Heart left ventricle (tissue), 7 donors: ENCODE measurements around the gene ZNF655.

DNA sequence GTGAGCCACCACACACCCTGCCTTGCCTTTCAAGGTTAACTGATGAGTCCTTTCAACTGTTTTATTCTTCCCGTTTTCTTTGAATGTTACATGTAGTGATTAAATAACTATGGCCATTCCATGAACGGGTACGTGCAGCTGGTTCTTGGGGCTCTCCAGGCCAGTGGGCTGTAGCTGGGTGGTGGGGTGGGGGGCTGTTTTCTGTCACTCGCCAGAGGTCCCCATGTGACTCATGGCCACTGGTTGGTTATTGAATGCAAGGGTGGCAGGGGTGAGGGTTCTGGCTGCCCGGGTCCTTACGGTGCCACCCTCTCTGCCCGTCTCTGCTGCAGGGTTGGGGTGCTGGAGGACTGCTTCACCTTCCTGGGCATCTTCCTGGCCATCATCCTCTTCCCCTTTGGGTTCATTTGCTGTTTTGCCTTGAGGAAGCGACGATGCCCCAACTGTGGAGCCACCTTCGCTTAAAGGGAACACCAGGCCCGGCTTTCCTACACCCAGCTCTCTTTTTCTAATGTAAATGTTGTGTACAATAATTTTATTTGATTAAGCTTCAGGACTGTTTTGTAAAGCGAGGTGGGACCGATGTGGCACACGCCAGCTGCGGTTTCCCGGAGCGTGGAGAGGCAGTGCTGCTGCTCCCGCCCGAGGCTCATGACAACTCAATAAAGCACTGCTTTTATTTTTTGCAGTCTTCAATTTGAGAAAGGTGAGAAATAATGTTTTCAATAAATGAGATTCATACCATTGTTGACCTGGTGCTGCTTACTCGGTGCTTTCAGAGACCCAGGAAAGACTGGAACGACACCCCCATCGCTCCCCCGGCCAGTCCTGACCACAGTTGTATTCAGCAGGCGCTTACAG is 9.5 kb downstream of the BRI3 start:
- PRO-cap, 6 experiments = no peak in any of the 6 experiments
- RAMPAGE, long total RNA, 2 experiments = start-site peak on the plus strand in 1 of 2 experiments, centred at position 361 of the sequence, 9 reads per replicate
- RRBS = no CpG with 5 or more reads among the region's 24 CpGs

DNA sequence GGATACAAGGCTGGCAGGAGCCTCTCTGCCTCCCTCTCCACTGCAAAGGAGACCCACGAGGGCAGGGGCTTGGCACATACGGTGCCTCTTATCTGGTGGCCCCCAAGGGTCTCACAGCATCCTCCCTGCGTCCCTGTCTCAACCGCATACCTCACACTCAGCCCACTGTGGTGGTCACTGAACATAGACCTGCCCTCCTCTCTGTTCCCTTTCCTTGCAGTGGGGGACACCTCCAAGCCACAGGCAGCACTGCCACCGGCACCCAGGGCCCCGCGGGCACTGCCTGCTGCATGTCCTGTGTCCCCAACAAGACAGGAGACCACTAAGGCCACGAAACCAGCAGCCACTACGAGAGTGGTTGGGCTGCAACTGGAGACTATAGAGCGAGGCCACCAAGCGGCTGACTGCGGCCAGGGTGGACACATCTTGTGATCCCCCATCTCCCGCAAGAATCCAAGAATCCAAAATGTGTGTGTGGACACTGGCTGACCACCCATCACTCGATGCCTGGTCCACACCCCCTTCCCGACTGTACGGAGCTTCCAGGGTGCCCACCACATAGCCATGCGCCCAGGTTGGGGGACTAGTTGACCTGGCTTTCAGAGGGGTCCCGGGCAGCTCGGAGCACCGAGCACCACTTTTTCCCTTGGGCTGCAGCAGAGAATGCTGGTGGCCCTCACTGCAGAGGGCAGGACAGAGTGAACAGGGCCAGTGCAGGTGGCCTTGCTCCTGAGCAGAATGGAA is 15.4 kb downstream of the BRI3 start:
- PRO-cap, 6 experiments = no peak in any of the 6 experiments
- RAMPAGE, long total RNA, 2 experiments = no peak in any of the 2 experiments
- RRBS = no CpG with 5 or more reads among the region's 20 CpGs

DNA sequence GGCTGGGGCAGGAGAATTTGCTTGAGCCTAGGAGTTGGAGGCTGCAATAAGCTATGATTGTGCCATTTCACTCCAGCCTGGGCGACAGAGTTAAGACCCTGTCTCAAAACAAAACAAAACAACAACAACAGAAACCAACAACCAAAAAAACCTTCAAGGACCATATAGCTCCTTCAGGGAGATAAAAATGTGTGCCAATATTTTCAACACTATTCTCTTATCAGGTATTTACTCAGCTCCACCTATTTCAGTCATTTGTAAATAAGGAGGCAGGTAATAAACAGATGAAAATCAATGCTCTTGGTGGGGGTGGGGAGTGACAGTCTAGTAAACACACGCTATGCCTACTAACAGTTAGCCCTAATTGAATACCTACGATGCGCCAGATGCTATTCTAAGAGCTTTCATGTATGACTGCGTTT is 13.1 kb downstream of the BAIAP2L1 start:
- PRO-cap, 6 experiments = no peak in any of the 6 experiments
- RAMPAGE, long total RNA, 2 experiments = no peak in any of the 2 experiments
- RRBS = no CpG with 5 or more reads among the region's 5 CpGs

- PRO-cap, 6 experiments = no peak in any of the 6 experiments
- RAMPAGE, long total RNA, 2 experiments = no peak in any of the 2 experiments
- RRBS = 3% methylated on average over 18 of the region's 47 CpGs
These were observed 755 bp upstream of the NPTX2 start for GRCh38 chr7:98616232-98616828.

- PRO-cap, 6 experiments = no peak in any of the 6 experiments
- RAMPAGE, long total RNA, 2 experiments = no peak in any of the 2 experiments
- RRBS = no CpG with 5 or more reads among the region's 13 CpGs
These were observed 25.1 kb downstream of the NPTX2 start for GRCh38 chr7:98642053-98642752.

- PRO-cap, 6 experiments = no peak in any of the 6 experiments
- RAMPAGE, long total RNA, 2 experiments = no peak in any of the 2 experiments
- RRBS = 4% methylated on average over 2 of the region's 16 CpGs
These were observed 1.4 kb downstream of the TRRAP start for GRCh38 chr7:98879582-98880294.

GRCh38 chr7:98910024-98910836 is 31.9 kb downstream of the TRRAP start:
- PRO-cap, 6 experiments = no peak in any of the 6 experiments
- RAMPAGE, long total RNA, 2 experiments = no peak in any of the 2 experiments
- RRBS = no CpG with 5 or more reads among the region's 13 CpGs

- PRO-cap, 6 experiments = no peak in any of the 6 experiments
- RAMPAGE, long total RNA, 2 experiments = no peak in any of the 2 experiments
- RRBS = no CpG with 5 or more reads among the region's 13 CpGs
These were observed 132.0 kb downstream of the TRRAP start for GRCh38 chr7:99010246-99010883.

DNA sequence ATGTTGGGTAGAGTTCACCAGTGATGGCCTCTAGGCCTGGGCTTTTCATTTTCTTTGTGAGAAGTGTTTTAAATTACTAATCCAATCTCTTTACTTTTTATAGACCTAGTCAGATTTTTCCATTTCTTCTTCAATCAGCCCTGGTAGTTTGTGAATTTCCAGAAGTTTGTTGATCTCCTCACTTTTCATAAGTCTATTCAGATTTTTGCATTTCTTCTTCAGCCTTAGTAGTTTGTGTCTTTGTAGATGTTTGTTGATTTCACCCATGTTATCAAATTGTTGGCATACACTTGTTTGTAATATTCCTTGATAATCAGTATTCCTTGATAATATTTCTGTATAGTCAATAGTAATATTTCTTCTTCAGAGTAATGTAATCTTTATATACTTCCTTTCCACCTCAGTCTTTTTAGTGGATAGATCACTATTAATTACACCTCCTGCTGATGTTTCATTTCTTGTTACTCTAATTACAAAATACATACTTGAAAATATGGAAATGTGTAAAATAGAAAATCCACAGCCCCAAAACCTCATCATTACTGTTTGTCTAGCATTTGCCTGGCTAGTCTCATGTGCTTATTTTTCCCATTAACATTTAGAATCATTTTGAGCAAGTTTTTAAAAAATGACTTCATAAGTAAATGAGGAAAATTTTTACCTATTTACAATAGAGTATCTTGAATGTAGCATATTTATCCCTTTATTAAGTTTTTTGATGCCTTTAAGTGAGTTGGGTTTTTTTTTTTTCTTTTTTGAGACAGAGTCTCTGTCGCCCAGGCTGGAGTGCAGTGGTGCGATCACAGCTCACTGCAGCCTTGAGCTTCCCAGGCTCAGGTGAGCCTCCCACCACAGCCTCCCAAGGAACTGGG is 79.3 kb downstream of the SMURF1 start:
- PRO-cap, 6 experiments = no peak in any of the 6 experiments
- RAMPAGE, long total RNA, 2 experiments = no peak in any of the 2 experiments
- RRBS = no CpG with 5 or more reads among the region's 2 CpGs

- PRO-cap, 6 experiments = no peak in any of the 6 experiments
- RAMPAGE, long total RNA, 2 experiments = no peak in any of the 2 experiments
- RRBS = no CpG with 5 or more reads among the region's 9 CpGs
These were observed 36.5 kb downstream of the SMURF1 start for GRCh38 chr7:99107359-99107814.

DNA sequence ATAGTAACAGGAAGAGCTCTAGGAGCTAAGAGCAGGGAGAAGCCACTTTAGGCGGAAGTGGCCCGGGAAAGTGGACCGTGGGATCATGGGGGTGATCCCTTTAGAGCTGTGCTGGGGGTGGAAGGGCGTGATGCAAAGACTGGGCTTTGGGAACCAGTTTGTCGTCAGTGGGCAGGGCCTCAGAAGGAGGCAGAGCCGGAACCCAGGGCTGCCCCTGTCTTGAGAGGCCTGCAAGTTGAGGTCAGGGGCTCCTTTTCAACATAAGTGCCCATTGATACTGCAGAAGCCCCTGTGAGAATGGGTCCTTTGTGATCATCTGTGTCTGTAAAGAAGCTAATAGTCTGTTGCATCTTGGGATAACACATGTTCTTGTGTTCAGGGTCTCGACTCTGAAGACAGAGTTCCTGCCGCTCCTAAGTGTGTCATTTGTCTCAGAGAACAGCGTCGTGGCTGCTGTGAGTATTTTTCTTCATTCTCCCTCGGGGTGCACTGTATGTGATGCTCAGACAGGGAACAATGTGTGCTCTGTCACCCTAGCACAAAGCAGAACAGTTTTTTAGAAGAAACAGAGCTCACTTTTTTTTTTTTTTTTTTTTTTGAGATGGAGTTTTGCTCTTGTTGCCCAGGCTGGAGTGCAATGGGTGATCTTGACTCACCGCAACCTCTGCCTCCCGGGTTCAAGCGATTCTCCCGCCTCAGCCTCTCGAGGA is 16.4 kb upstream of the ARPC1B start:
- PRO-cap, 6 experiments = no peak in any of the 6 experiments
- RAMPAGE, long total RNA, 2 experiments = no peak in any of the 2 experiments
- RRBS = 83% methylated on average over 2 of the region's 16 CpGs

GRCh38 chr7:99403281-99403778 is 5.1 kb downstream of the PDAP1 start:
- PRO-cap, 6 experiments = no peak in any of the 6 experiments
- RAMPAGE, long total RNA, 2 experiments = no peak in any of the 2 experiments
- RRBS = no CpG with 5 or more reads among the region's 3 CpGs

DNA sequence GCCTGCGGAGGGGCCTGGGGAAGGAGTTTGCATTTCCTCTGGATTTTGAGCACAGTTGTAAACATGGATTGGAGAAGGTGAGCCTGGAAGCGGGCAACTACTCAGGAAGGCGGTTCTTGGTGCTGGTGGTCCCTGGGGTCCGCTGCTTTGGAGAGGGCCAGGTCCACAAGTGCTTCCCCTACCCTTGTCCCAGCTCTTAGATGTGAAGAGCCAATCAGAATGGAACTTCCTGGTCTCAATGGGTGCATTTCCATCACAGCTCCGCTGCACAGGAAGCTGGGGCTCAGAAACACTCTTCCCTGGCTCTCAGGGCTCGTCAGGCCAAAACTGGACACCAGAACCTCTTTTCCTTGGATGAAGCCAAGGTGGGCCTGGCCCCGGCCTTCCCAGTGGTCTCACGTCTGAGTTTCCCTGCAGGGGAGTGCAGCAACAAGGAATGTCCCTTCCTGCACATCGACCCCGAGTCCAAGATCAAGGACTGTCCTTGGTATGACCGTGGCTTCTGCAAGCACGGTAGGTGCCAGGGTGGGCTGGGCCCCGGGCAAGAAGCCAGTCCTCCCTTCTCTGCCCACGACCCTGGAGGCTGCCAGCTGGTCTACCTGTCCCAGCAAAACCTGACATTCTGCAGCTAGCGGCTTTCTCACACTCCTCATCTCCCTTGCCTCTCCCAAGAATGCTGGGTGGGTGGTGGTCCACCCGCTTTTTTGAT is 11.3 kb downstream of the CPSF4 start:
- PRO-cap, 6 experiments = no peak in any of the 6 experiments
- RAMPAGE, long total RNA, 2 experiments = no peak in any of the 2 experiments
- RRBS = no CpG with 5 or more reads among the region's 16 CpGs

DNA sequence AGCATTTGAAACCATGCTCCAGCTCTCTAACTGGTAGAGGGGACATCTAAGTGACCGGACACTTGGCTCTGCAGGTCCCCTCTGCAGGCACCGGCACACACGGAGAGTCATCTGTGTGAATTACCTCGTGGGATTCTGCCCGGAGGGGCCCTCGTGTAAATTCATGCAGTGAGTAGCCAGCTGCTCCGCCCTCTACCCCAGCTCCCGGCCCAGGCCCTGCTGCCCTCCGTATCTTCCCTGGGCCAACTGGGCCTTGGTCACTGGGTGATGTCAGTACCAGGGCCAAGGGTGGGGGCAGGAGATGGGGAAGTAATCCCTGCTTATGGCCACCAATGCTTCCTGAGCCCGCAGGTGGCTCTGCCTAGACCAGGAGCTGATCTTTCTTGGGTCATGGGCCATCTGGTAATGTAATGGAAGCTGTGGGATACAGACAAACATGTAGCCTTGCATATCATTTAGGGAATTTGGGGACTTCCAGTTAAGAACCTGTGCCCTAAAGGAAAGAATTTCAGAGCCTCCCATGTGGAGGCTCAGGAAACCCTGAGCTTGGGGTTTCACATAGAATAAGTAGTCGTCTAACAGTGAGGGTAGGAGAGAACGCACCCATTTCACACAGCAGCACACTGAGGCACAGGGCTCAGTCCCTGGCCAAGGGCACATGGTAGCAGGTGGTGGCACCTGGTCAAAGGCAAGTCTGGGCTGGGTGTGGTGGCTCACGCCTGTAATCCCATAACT is 12.1 kb downstream of the CPSF4 start:
- PRO-cap, 6 experiments = no peak in any of the 6 experiments
- RAMPAGE, long total RNA, 2 experiments = no peak in any of the 2 experiments
- RRBS = 68% methylated on average over 6 of the region's 13 CpGs

DNA sequence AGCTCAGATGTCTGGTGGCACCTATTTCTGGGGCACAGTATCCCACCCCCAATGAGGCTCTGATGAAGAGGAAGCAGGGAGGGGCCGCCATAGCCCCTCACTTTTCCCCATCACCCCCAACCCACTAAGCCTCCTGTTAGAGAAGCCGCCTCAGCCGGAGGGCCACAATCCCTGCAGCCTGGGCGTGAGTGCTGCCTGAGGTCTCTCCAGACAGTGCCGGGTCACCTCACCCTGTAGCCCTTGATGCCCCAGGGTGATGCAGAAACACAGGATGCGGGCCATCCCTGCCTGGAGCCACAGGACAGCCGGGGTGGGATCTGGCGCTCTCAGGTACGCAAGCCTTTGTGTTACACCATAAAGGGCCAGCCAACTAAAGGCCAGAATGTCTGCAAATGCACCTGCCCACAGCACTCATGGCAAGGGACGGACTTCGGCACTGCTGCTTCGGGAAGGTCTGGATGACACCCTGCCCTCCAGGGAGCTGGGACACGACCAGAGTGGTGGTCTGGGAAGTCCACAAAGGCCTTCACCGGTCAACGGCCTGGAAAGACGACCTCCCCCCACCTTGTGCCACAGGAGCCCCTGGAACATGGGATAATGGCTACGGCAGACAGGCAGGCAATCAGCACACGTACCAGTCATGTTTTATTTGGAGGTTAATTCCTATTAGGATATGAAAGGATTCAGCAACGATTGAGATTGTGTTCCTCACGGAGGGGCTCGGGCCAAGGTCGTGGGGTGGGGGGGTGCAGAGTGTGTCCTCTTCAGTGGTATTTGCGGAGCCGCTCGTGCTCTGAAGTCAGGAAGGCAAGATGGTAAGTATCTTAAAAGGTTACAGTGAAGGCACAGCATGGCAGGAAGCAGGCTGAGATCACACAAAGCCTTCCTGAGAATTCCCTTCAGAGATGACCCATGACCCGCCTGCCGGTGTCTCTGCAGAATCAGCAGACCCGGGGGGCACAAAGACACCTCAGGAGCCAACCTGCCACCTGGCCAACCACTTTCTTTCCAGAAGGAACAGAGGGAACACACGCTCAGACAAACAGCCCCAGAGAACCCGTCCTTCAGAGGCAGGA is 8.1 kb downstream of the ATP5MF start:
- PRO-cap, 6 experiments = no peak in any of the 6 experiments
- RAMPAGE, long total RNA, 2 experiments = no peak in any of the 2 experiments
- RRBS = 67% methylated on average over 5 of the region's 30 CpGs

GRCh38 chr7:99558361-99559519 is at the start of gene ZNF655:
TSS of gene ZNF655 (plus strand) at chr7:99558642.
- PRO-cap, 6 experiments = peak in 6 of 6 experiments; most common plus-strand start chr7:99558642 (in 5); most common minus-strand start chr7:99559034 (in 6)
- RAMPAGE, long total RNA, 2 experiments = start-site peak on the plus strand in 2 of 2 experiments, at chr7:99558616-99558907 at its widest, 14 to 165 reads per replicate; start-site peak on the minus strand in 1 of 2 experiments, at chr7:99558453-99558678 at its widest, 12 reads per replicate
- RRBS = 1% methylated on average over 53 of the region's 94 CpGs

- PRO-cap, 6 experiments = no peak in any of the 6 experiments
- RAMPAGE, long total RNA, 2 experiments = no peak in any of the 2 experiments
- RRBS = no CpG with 5 or more reads among the region's 7 CpGs
These were observed 3.7 kb downstream of the ZNF655 start for GRCh38 chr7:99562104-99562635.

DNA sequence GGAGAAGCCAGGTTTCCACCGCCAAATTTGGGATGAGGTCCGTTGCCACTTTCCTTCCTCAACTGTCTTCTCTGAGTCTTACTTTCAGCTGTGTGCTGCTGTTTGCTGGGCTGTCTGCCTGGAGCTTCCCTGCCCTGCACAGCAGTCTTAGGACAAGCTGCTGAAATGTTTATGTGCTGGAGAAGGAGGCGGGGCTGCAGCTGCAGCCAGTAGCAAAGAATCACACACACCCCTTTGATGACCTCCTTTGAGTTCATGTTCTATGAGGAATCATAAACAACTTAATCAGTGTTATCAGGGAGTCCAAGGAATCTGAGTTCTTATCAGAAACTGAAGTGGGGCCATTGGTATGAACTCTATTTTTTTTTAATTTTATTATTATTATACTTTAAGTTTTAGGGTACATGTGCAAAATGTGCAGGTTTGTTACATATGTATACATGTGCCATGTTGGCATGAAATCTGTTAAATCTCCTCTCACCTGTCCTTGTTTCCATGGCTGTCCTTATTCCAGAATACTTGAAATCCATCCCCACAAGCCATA is 17.5 kb upstream of the CYP3A7 start:
- PRO-cap, 6 experiments = no peak in any of the 6 experiments
- RAMPAGE, long total RNA, 2 experiments = no peak in any of the 2 experiments
- RRBS = no CpG with 5 or more reads among the region's 3 CpGs

DNA sequence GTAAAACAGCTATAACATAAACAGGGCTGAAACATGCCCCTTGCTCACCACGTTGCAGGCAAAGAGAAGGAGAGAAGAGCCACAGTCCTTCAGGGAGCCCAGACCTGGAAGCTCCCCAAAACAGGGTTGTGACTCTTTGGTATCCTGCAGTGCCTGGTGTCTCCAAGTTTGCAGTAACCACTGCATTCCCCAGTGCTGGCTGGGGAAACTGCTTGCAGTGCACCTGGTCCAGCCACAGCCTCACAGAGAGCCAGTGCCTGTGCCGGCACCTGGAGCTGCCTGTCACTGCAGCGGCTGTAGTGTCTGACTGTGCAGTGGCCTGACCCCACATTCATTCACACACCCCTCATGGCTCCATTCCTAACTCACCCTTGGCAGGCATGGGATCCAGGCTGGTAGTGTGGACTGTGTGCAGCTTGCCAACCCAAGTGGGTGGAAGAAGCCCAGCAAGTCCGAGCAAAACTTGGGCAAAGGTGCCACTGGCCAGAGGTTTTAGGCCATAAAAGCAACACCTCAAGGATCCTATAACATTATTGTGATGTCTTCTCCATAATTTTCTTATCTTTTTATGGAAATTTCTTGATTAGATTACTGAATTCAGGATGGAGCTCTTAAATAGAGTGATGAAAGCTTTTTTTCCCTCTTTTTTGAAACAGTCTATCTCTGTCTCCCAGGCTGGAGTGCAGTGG is 3.7 kb upstream of the CYP3A43 start:
- PRO-cap, 6 experiments = no peak in any of the 6 experiments
- RAMPAGE, long total RNA, 2 experiments = no peak in any of the 2 experiments
- RRBS = no CpG with 5 or more reads among the region's 4 CpGs

DNA sequence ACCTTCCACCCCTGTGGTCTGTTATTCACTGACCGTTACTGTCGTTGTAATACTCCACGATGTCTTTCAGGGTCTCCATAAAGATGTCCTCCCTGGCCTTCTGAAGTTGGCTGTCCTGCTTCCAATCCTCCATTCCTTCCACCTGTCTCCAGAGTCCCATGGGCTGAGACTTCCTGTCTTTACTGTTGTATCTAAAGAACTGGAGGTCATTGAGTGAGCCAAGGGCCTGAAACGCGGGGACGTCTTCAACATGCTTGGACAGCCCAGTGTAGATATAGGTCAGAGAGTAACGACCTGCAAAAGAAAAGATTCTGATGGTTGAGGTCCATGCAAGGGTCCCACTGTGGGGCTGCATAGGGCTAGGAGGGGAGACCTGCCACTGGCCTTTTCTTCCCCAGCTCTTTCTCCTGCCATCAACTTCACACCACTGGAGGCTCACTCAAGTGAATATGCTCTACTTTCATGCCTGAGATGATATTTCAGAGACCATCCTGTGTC is 4.1 kb downstream of the AZGP1 start:
- PRO-cap, 6 experiments = no peak in any of the 6 experiments
- RAMPAGE, long total RNA, 2 experiments = no peak in any of the 2 experiments
- RRBS = no CpG with 5 or more reads among the region's 7 CpGs